Fallopian tube (tissue), 1 donor: ENCODE measurements around the genes REELD1 and SLC10A7.

- PRO-cap: no peak
Observed at GRCh38 chr4:145532947-145533402, 51.3 kb downstream of the SMAD1 start.

GRCh38 chr4:145559964-145560489 is 59.2 kb upstream of the MMAA start:
- PRO-cap: unidirectional peak, plus-strand start at chr4:145560210

- PRO-cap: no peak
Observed at GRCh38 chr4:146214302-146214645, at the start of gene REELD1. REELD1 (plus strand) TSS chr4:146214538.

DNA sequence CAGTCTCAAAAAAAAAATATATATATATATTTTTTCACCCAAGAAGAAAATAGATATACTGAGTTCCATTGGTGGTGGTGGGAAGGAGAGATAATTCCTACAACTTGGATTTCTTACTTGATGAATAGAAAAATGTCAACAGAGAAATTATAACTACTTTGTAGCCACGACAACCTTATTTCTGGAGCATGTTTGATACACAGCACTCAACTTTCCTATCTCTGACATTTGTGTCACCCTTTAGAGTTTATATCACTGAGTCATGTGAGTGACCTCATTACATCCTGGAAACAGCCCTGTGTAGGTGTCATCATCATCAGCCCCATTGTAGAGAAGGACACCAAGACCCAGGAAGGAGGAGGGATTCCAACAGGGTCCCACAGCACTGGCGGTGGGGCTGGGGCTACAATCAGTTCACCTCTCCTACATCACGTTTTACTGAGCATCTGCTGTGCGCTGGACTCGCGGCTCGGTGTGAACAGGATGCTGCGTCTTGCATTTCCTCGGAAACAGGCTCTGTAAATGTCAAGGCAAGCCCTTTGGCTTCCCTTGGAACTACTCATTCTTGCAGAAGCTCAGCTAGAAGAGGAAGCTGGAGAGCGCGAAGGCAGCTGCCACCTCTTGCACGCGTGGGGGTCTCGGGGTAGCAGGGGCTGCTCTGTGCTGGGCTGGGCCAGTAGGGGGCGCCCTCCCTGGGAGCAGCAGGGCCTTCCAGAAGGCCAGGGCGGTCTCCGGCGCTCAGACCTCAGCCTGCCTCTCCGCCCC is 28.8 kb downstream of the REELD1 start:
- PRO-cap: no peak

- PRO-cap: unidirectional peak, plus-strand start at chr4:146522468
Observed at GRCh38 chr4:146521433-146522527, at the start of gene SLC10A7. SLC10A7 (minus strand) TSS chr4:146521940.

DNA sequence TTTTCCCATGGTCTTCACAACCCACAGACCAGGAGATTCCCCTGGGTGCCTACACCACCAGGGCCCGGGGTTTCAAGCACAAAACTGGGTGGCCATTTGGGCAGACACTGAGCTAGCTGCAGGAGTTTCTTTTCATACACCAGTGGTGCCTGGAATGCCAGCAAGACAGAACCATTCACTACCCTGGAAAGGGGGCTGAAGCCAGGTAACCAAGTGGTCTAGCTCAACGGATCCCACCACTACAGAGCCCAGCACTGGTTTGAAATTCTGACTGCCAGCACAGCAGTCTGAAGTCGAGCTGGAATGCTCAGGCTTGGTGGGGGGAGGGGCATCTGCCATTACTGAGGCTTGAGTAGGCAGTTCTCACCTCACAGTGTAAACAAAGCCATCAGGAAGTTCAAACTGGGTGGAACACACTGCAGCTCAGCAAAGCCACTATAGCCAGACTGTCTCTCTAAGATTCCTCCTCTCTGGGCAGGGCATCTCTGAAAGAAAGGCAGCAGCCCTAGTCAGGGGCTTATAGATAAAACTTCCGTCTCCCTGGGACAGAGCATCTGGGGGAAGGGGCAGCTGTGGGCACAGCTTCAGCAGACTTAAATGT is 188.3 kb upstream of the EDNRA start:
- PRO-cap: no peak

GRCh38 chr4:147539577-147539972 is 58.7 kb downstream of the EDNRA start:
- PRO-cap: no peak

DNA sequence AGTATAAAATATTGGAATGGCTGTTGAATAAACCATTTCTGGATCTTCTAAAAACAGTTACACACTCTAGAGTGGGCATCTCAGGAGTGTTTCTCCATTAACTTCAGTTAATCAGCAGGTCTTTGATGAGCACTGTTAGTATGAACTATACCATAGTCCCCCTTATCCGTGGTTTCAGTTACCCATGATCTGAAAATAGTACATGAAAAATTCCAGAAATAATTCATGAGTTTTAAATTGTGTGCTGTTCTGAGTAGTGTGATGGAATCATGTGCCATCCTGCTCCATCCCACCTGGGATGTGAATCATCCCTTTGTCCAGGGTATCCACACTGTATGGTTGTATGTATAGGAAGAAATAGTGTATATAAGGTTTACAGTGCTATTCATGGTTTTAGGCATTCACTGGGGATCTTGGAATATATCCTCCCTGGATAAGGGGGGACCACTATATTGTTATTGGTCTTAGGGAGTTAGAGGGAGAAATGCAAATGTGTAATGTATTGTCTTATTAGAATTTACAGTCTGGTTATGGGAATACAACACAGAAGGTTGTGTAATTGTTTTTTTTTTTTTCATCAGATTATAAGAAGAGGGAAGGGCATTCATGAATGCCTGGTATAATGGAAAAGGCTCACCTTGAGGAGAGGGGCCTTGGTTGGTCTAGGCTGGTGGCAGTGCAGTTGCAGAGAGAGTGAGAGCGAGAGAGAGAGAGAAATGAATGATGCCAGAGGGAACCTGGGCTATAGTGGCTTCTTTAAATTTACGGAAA is 24.6 kb downstream of the ARHGAP10 start:
- PRO-cap: no peak

GRCh38 chr4:147971141-147971519 is 239.2 kb downstream of the ARHGAP10 start:
- PRO-cap: no peak

DNA sequence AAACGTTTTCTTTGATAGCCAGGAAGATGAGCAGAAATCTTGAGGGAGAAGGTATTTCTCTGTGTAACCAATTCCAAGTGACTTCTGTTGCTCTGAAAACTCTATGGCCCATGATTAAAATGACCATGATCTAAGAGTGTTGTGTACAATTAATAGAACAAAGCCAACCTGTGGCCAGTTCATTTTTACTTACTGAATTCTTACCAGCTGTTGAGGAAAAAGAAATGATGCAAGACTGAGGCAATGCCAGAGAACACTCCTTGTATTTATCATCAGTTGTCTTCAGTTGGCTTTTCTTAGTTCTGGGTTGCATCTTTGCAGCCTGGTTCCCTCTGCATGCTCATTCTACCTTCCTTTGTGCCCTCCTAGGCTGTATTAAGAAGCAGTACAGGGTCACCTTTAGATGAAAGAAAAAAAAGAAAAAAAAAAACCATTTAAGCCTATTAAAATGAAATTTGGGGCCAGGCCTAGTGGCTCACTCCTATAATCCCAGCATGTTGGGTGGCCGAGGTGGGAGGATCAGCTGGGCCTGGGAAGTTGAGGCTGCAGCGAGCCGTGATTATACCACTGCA is 298.7 kb downstream of the ARHGAP10 start:
- PRO-cap: no peak

GRCh38 chr4:148191948-148192758 is 250.1 kb downstream of the NR3C2 start:
- PRO-cap: no peak

DNA sequence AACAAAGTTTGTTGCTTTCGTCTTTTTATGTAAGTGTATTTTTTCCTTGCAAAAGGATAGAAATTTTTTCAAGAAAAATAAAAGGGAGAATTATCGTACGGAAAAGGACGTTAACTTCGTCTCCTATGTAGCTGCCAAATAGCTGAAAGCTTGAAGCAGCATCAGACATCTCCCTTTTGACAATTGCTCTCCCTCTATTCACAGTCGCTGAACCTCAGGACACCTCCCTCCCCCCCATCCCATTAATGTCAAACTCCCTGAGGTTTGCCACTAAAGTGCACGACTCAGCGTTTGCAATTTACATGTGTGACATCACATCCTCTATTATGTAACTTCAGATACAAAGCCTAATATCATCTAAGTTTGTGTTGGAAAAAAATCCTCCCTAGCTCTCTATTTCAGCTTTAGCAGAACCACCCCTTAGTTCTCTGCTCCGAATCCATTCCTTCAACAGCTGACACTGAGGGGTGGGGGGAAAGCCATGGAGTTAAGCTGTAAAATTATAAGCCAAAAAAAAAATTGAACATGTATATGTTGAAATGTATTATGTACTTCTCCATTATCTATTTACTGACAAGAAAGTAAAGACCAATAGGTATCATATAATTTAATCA is 5.5 kb upstream of the NR3C2 start:
- PRO-cap: no peak

DNA sequence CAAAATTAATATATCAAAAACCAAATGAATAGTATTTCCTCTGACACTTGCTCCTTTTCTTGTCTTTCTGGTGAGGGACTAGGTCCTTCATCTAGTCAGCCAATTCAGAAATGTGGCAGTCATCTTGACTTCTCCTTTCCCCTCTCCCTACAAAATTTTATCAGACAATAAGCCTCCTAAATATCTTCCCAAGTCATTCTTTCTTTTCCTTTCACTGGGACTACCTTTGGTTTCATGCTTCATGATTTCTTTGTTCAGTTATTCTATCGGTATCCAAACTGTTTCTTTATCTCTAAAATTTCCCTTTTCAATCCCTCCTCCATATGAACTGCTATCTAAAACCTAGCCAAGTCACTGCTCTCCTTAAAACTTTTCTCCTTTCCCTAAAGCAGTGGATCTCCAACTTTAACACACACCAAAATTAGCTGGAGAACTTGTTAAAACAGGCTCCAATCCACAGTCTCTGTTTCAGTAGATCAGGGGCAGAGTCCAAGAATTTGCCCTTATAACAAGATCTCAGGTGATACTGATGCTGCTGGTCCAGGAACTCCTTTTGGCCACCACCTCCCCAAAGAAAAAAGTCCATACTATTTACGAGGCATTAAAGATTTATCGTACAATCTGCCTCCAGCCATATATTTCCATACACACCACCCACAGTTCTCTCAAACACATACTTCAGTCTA is 219.7 kb upstream of the MAB21L2 start:
- PRO-cap: no peak

DNA sequence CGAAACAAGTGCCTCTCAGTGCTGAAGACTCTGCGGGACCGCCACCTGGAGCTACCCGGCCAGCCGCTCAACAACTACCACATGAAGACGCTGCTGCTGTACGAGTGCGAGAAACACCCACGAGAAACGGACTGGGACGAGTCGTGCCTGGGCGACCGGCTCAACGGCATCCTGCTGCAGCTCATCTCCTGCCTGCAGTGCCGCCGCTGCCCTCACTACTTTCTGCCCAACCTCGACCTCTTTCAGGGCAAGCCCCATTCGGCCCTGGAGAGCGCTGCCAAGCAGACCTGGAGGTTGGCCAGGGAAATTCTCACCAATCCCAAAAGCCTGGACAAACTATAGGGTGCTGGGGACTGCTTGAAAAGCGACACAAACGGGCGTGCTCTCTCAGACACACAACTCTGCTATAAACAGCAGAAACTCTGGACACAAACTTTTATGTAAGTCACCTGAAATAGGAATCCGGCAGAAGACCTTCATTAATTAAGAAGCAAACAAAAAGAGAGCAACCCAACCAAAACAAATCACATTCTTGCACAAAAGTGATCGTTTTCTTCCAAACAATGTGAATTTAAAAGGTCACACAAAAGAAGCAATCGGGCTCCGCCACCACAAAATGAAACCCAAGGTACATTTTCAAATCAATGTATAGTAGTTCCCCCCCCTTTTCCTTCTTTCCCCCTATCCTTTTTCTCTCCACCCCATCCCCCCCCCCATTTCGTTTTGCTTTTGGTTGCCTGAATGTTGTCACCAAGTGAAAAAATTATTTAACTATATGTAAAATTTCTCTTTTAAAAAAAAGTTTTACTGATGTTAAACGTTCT is 2.0 kb downstream of the MAB21L2 start:
- PRO-cap: no peak

- PRO-cap: no peak
Observed at GRCh38 chr4:150828079-150828704, 186.9 kb downstream of the LRBA start.

DNA sequence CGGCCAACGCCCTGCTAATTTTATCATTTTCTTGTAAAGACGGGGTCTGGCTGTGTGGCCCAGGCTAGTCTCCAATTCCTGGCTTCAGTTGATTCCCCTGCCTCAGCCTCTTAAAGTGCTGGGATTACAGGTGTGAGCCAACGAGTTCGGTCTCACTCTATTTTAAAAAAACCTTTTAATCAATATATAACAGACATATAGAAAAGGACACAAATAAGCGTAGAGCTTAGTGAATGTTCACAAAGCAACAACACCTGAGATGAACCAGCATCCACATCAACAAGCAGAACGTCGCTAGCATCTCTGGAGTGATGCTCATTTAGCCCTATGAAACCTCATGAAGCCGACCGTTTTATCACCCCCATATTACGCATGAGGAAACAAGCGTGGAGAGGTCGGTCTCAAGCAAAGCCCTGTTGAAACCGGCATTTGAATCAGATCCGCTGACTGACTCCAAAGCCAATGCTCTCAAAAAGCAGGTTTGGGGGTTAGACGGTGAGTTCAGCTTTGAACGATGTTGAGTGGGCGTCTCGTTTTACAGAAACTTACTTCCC is 544 bp upstream of the RPS3A start:
- PRO-cap: no peak

DNA sequence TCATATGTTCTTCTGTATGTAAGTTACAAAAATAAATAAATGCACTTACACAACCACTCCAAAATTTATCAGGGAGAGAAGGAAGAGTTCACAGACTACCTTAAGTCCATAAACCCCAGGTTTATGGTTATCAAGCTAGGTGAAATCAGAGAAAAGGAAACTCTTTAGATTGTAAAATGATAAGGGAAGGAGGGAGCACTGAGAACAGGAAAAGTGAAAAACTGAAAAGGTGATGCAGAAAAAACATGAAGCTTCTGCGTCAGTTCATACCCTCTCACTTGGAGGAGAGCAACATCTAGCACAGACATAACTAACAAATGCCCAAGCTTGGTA is 2.3 kb downstream of the SH3D19 start:
- PRO-cap: no peak

DNA sequence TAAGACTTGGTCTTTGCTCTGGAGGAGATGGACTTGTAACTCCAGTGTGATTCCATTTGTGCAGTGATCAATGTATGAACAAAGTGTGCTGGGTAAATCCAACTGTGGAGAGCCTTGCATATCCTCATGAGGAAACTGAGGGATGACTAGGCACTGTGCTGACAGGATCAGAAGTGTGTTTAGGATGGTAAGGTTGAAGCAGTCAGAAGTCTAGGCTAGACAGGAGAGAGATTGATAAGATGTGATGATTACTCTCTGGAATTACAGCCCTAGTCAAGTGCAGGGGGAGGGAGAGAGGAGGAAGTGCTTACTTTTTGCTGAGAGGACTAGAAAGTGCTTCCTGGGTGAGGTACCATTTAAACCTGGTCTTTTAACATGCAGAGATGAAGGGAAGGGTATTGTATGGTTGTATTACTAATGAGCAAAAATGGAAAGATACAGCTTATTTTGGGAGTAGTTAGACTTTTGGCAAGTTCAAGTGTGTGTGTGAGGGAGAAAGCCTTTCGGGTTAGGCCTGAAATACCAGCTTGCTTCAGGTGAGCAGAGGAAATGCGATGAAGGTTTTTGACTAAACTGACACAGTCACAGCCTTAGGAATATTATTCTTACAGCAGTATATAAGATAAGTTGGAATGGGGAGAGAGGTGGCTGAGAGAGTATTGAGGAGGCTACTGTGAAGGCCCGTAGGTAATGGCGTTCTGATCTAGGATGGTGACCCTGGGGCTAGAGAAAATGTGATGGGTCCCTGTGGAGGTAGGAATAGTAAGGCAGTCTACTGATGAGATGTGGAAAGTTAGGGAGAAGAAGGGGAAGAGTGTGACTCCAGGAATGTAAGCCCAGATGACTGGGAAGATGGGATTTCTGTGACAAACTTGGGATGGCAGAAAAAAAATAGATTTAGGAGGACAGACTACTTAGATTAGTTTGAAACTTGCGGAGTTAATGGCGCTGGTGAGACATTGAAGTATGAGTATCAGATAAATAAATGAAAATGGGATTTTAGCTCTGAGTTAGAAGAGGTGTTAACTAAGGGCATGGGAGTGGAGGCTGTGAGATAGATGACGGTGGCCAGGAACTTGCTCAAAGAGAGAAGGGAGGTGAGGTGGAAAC is 24.0 kb downstream of the FHIP1A start:
- PRO-cap: no peak

- PRO-cap: no peak
Observed at GRCh38 chr4:151540507-151541211, 131.7 kb downstream of the FHIP1A start.

- PRO-cap: no peak
Observed at GRCh38 chr4:151688528-151689067, 72.2 kb downstream of the GATB start.